ENCODE data around the gene ZMYND11.

DNA sequence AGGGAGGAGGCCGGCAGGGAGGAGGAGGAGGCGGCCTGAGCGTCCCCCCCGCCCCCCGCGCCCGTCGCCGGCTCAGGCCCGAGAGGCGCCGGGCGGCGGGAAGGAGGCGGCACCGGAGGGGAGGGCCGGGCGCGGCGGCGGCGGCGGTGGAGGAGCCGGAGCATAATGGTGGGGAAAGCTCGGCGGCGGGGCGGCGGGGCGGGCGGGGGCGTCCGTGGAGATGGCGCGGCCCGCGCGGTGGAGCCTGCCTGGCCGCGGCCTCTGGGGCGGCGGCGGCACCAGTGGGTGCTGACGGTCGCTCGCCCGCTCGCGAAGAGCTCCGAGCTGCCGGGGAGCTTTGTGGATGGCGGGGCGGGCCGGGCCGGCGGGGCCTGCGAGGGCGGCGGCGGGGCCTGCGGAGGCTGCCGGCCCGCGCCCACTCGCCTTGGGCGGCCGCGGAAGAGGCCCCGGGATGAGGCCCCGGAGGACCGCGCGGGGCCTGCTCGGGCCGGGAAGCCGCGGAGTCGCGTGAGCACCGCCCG lies at the start of gene ZMYND11:
ZMYND11 (plus strand) TSS at position 64 of the 521 bp plus-strand sequence.
- PRO-cap = bidirectional peak, plus-strand start at position 64 of the sequence, minus-strand start outside the sequence
- RRBS = 1% methylated on average over 23 of the region's 81 CpGs

DNA sequence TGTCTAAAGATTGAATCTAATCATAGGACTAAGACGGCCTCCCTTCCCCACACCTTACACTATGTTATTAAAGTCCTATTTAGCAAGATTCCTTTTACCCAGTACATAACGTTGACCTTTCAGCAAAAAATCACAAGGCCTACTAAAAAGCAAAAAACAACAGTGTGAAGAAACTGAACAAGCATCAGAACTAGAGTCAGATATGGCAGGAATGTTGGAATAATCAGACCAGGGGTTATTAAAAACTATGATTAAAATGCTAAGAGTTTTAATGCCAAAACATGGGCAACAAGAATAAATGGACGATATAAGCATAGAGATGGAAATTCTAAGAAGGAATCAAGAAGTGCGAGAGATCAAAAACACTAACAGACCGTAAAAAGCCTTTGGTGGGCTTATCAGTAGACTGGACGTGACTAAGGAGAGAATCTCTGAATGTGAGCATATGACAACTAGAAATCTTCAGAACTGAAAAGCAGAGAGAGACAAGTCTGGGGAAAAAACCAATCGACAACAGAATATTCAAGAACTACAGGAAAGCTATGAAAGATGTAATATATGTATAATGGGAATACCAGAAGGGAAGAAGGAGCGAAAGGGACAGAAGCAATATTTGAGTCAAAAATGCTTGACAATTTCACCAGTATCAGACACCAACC lies 34.1 kb downstream of the ZMYND11 start:
- PRO-cap = no peak
- RRBS = no CpG with 5 or more reads among the region's 8 CpGs

DNA sequence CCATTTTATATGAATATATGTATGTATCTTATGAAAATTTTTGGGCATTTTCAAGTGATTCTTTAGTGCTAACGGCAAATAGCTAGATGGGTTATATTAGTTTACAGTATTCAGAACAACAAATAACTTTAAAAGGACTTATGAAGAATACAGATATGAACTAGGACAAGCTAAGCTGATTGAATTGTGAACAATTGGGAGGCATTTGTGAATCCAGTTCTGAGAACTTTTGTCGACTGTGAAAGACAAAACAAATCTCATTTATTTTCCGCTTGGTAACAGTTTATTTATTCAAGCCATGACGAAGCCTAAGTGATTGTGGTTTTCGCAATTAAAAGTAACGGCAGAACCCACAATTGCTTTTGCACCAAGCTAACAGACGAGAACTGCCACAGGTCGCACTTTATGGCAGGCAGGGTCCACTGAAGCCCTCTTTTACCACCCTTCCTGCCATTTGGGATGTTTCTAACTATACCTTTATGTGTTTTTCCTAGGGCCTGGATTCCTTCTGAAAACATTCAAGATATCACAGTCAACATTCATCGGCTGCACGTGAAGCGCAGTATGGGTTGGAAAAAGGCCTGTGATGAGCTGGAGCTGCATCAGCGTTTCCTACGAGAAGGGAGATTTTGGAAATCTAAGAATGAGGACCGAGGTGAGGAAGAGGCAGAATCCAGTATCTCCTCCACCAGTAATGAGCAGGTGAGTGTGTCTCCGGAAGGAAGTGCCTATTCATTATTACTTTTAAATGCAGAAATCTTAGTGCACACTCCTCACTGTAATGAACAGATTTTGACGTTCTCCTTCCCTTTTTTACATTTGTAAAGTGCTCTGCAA lies 111.2 kb downstream of the ZMYND11 start:
- PRO-cap = no peak
- RRBS = no CpG with 5 or more reads among the region's 16 CpGs

DNA sequence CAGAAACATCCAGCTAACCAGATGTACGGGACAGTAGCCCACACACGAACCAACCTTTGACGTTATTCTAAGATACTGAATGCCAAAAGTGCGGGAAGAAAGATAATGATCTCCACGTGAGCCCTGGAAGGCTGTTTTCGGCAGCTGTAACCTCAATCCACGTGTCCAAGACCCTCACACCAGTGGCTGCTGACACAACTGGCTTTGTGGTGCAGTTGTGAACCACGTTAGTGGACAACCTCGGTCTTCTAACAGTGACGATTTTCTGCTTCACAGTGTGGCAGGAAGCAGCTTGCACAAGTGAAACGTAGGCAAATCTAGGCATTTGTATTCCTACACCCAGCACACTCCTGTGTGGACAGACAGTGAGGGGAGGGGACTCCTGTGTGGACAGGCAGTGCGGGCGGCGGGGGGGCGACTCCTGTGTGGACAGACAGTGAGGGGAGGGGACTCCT lies 251.9 kb downstream of the ZMYND11 start:
- PRO-cap = no peak
- RRBS = no CpG with 5 or more reads among the region's 15 CpGs

GRCh38 chr10:415639-416409 lies 273.6 kb downstream of the DIP2C start:
- PRO-cap = no peak
- RRBS = no CpG with 5 or more reads among the region's 29 CpGs

- PRO-cap = no peak
- RRBS = no CpG with 5 or more reads among the region's 26 CpGs
Observed at GRCh38 chr10:444147-445087, 245.1 kb downstream of the DIP2C start.

GRCh38 chr10:510954-511564 lies 178.4 kb downstream of the DIP2C start:
- PRO-cap = no peak
- RRBS = no CpG with 5 or more reads among the region's 19 CpGs

- PRO-cap = no peak
- RRBS = no CpG with 5 or more reads among the region's 19 CpGs
Observed at GRCh38 chr10:514020-514566, 175.4 kb downstream of the DIP2C start.

GRCh38 chr10:607754-608163 lies 81.7 kb downstream of the DIP2C start:
- PRO-cap = no peak
- RRBS = no CpG with 5 or more reads among the region's 8 CpGs

GRCh38 chr10:613026-613820 lies 76.2 kb downstream of the DIP2C start:
- PRO-cap = no peak
- RRBS = no CpG with 5 or more reads among the region's 17 CpGs

- PRO-cap = no peak
- RRBS = no CpG with 5 or more reads among the region's 21 CpGs
Observed at GRCh38 chr10:614694-615332, 74.7 kb downstream of the DIP2C start.

DNA sequence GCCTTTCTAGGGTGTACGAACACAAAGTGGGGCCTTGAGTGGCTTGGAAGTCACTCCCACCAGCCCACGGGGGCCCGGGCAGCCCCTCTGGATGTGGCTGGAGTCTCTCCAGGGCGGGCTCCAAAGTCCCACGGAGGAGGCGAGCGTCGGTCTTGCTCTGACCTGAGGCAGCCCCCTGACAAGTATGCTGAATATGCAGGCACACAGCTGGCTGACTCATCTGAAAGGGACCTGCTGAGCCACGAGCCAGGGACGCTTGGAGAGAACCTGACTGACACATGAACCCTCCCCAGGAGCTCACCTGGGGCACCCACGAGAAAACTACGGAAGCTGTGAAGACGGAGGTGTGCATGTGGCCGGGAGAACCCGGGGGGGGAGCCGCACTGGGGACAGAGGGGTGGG lies 65.0 kb downstream of the DIP2C start:
- PRO-cap = no peak
- RRBS = no CpG with 5 or more reads among the region's 16 CpGs

DNA sequence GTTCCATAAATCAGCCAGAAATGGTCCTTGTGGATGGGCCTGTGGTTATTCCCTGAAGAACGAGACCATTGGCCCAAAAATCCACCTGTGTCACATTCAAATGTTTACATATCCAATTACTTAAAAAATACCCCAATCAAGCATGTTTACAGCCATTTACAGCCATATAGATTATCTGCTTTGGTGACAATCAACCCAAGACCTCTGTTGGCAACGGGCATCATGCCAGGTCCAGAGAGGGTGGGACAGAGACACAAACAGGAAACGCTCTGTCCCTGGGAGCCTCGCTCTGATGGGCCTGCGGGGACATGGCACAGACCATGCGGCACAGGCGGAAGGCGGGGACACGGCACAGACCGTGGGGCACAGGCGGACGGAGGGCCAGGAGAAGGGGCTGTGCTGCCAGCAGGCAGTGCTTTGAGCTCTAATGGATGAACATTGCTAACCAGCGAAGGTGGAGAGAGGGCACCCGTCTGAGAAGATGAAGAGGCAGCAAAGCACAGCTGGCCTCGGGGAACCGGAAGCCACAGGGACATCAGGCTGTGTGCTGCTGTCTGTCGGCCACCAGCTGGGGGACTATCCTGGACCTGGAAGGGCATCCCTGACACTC lies 61.1 kb downstream of the DIP2C start:
- PRO-cap = no peak
- RRBS = no CpG with 5 or more reads among the region's 17 CpGs

DNA sequence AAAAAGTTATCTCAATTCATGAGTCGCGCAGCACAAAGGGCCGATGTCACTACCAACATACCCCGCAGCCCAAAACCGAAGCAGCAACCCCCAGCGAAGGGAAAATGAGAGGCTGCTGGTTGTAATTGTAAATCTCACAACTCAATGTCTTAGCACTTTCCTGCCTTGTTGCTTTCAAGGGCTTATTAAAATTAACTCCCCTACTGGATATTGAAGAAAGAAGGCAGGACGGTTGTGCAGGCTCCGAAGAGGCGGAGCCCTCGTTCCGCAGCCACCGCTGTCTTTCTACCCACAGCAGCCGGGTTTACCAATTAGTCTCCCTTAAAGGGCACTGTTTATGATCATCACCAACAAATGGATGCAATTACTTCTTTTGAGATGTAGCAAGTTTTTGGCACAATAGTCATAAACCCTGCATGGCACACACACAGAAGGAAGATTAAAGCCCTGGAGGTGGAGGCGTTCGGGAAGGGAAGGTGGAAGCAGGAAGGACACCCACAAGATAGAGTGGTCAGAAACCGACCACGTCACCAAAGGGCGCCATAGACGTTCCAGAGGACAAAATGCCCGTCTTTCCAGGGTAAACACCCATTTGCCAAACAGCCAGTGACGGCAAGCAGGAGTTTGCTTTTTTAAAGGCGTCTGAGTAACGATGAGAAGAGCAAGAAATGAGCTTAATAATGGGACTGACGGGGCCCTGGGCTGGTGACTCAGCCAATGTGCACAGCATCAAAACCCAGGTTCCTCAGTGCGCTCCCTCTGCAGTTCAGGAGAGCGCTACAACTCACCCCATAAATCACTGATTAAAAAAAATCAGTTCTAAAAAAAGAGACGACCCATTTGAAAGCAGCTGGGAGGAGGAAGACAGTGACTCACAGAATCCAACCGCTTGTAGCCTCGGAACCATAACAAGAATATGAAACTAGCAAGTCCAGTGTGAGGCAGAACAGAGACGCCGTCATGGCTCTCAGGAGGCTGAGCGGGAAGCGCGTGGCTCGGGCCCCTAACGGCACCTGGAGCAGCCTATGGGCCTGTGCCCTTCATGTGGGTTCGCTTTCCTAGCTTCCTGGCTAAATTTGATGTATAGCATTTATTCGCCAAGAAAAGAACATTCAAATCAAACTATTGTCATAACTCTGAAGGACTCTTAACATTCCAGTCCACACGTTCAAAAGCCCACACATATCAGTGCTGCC lies 6.0 kb downstream of the DIP2C start:
- PRO-cap = no peak
- RRBS = no CpG with 5 or more reads among the region's 39 CpGs

- PRO-cap = no peak
- RRBS = no CpG with 5 or more reads among the region's 30 CpGs
Observed at GRCh38 chr10:789330-789936, 100.0 kb upstream of the DIP2C start.

- PRO-cap = no peak
- RRBS = 100% methylated on average over 3 of the region's 37 CpGs
Observed at GRCh38 chr10:814557-815415, 116.7 kb downstream of the LARP4B start.

DNA sequence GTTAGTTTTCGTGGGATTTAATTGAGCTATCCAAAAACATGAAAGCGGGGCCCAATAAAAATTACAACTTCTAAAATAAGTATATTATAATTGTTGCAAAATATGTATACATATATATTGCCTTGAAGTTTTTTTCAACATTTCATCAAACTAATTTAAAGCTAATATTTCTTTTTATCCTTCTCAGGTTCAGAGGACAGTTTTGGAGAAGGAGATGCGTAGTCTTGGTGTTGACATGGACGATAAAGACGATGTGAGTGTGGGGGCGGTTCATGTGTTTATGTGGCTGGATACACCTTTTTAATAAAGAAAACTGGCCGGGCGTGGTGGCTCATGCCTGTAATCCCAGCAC lies 11.6 kb downstream of the IDI2 start:
- PRO-cap = no peak
- RRBS = no CpG with 5 or more reads among the region's 8 CpGs

- PRO-cap = no peak
- RRBS = no CpG with 5 or more reads among the region's 5 CpGs
Observed at GRCh38 chr10:1026609-1026887, 889 bp upstream of the IDI2 start.

GRCh38 chr10:1048226-1048826 lies 593 bp downstream of the IDI1 start:
- PRO-cap = no peak
- RRBS = no CpG with 5 or more reads among the region's 52 CpGs

DNA sequence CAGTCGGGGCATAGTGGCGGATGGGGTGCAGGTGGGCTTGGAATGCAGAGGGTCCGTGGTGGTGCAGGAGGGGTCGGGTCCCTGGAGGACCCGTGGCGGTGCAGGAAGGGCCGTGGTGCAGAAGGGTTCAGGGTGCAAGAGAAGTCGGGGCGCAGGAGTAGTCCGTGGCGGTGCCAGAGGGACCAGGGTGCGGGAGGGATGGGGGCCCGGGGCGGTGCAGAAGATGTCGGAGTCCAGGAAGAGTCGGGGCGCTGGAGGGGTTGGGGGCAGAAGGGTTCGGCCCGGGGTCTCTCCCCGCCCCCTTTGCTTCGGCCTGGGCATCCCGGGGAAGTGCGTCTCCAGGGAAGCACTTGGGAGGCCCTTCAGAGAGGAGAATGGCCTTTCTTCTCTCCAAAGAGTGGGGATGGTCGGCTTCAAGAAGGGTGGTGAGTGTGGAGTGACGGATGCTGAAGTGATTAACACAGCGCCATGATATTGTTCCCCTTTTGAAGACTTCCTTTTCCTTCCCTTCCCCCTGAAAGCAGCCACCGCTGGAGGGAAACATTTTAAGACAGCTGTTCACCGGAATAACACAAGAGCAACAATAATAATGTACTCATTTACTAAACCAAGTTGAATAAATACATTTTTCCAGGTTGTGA lies 1.0 kb downstream of the WDR37 start:
- PRO-cap = no peak
- RRBS = 4% methylated on average over 10 of the region's 28 CpGs

Data from MCF 10A (cell line).